ENCODE measurements around the genes EBF3 and PWWP2B.

DNA sequence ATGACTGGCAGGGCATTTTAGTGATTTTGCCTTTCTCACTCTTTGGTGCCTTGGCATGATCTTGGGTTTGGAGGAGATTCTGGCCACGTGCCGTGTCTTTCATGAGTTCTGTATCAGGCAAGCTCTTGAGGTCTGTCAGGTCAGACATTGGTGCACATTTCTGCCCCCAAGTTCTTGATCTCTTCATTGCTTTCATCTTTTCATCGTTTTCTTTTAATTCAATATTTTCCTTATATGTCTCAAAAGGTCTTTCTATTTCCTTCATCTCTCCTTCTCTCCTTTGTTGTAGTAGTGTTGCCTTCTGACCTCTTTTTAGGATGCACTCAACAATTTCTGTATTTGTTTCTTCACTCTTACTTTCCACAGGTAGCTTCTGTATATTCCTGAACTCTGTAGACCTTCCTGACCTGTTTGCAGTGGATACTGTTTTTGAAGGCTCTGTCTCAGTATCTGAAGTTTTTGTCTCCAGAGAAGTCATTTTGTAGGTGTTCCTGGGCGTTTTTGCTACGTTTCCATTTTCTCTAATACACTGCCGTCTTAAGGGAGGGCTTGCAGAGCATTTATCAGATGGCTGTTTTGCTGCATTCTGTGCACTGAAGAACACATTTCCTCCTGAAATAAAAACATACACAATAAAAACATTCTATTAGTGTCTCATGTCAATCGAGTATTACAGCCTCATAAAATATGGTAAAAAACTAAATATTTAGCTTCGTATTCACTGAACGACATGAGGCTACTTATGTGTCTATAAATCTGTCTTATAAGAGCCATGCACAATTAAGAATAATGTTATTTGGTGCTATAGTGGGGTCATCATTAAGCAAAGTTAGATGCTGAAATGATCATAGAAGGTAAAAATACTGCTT, 17.2 kb downstream of the MKI67 start:
- RRBS = no CpG with 5 or more reads among the region's 9 CpGs

- RRBS = 3% methylated on average over 7 of the region's 28 CpGs
Measured at GRCh38 chr10:128212008-128212663, 85.9 kb upstream of the MKI67 start.

DNA sequence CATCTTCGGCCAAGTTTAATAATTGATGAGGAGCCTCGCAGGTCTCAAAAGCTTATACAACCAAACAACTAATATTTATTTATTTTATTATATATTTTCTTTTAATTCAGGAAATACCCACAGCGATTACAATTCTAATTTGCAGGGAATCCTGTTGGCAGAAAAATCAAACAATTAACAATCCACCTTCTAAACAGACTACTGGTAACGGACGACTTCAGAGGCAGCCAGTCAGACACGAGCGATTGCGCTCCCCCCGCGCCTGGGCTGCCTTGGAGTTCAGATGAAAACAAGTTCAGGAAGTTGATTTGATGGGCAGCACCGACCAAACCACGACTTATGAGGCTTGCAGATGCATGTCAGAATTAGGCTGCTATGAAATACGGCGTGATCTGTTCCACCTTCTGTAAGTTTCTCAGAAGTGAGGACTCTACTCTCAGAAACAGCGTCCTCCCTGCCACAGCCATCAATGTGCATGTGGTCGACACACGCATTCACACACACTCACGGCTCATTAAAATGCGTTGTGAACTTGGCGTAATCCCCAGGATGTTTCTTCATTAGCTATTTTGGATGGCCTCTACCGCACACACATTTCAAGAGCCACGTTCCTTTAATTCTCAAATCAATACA, 431.7 kb upstream of the MGMT start:
- RRBS = no CpG with 5 or more reads among the region's 22 CpGs

- RRBS = no CpG with 5 or more reads among the region's 14 CpGs
Measured at GRCh38 chr10:129331676-129332175, 135.3 kb upstream of the MGMT start.

DNA sequence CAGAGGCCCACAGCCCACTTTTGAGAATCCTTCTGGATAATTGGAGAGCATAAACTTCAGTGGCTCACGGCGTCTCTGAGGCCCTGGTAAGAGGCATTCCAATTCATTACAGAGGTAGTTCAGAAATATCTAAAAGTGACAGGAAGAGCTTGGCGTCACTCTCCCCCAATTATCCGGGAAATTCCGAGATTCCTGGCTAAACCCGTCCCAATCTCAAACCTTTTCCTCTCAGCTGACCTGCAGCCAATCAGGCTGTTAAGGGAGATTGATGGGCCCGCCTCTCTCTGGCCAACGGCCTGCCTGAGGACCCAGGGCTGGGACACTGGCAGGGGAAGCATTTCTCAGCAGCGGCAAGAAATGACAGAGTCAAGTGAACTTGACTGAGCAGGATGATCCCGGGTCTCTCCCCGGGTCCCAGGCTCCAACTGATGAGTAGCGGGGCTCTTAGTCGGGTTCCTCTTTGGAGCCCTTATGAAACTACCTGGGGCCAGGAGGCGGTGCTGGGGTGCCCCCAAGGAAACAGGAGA, 72.3 kb downstream of the EBF3 start:
- RRBS = no CpG with 5 or more reads among the region's 14 CpGs

DNA sequence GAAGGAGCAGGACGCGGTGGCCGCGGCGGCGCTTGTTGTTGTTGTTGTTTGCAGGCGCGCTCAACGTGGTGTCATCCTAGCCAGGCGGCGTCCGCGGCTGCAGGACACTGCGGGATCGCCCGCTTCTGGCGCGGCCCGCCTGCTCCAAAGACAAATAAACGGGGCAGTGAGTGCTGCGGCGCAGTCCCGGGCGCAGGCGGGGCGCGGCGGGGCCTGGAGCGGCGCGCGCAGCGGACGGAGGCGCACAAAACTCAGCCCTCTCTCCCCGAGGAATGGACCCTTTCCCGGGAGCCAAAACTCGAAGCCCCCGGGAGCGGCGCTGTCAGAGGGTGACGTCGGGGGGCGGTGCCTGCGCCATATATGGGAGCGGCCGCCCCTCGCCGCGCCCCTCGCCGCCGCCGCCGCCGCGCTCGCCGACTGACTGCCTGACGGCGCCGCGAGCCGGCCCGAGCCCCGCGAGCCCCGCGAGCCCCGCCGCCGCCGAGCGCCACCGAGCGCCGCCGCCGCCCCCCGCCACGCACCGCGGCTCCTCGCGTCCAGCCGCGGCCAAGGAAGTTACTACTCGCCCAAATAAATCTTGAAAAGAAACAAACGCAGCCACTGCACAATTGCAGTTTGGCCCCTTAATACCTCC, at the start of gene EBF3:
TSS of gene EBF3 (minus strand) at position 274 of the 634 bp plus-strand sequence.
- RRBS = under 1% methylated on average over 9 of the region's 89 CpGs

DNA sequence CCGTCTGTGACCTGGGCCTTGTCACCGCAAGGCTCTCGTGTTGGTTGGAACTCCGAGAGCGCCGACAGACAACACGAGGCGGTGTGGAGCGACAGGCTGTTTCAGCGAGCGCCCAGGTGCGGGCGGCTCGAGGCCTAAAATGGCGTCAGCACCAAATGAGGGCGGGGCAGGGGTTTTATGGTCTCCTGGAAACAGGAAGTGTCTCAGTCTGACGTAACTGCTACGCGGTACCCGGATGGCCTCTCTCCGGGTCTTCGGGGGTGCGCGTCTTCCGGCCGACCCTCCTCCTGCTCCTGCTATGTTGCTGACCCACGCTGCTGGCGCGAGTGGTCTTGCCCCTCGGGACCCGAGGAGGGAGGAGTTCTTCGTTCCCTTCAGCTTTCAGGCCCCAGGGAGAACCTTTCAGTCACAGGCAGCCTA, 77.1 kb downstream of the GLRX3 start:
- RRBS = no CpG with 5 or more reads among the region's 32 CpGs

DNA sequence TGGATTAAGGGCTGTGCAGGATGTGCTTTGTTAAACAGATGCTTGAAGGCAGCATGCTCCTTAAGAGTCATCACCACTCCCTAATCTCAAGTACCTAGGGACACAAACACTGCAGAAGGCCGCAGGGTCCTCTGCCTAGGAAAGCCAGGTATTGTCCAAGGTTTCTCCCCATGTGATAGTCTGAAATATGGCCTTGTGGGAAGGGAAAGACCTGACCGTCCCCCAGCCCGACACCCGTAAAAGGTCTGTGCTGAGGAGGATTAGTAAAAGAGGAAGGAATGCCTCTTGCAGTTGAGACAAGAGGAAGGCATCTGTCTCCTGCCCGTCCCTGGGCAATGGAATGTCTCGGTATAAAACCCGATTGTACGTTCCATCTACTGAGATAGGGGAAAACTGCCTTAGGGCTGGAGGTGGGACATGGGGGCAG, 492.0 kb downstream of the GLRX3 start:
- RRBS = no CpG with 5 or more reads among the region's 8 CpGs

DNA sequence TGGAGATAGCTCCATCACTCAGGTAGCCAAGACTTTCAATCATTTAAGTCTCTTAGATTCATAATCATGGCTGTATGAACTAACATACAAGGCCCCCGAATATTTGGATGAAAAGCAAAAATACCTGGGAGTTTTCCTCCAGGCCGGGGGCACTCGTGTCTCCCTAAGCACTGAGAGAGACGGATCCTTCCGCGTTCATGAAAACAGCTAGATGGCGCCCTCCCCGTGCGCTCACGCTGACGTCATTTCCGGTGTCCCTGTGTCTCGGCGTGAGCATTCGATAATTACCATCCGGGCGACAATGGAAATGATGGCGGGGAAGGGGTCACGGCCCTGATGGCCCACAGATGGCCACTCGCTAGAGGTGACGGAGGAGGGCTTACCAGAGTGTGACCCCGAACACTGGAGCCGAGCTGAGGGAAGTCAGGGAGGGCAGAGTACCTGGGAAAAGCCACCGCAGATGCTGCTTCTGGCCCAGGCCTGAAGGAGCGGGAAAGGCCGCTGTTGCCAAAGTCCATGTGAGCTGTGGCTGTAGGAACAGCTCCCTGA, 223.0 kb downstream of the TCERG1L start:
- RRBS = 11% methylated on average over 8 of the region's 26 CpGs

- RRBS = no CpG with 5 or more reads among the region's 4 CpGs
Measured at GRCh38 chr10:131734186-131734484, 166.7 kb upstream of the PPP2R2D start.

DNA sequence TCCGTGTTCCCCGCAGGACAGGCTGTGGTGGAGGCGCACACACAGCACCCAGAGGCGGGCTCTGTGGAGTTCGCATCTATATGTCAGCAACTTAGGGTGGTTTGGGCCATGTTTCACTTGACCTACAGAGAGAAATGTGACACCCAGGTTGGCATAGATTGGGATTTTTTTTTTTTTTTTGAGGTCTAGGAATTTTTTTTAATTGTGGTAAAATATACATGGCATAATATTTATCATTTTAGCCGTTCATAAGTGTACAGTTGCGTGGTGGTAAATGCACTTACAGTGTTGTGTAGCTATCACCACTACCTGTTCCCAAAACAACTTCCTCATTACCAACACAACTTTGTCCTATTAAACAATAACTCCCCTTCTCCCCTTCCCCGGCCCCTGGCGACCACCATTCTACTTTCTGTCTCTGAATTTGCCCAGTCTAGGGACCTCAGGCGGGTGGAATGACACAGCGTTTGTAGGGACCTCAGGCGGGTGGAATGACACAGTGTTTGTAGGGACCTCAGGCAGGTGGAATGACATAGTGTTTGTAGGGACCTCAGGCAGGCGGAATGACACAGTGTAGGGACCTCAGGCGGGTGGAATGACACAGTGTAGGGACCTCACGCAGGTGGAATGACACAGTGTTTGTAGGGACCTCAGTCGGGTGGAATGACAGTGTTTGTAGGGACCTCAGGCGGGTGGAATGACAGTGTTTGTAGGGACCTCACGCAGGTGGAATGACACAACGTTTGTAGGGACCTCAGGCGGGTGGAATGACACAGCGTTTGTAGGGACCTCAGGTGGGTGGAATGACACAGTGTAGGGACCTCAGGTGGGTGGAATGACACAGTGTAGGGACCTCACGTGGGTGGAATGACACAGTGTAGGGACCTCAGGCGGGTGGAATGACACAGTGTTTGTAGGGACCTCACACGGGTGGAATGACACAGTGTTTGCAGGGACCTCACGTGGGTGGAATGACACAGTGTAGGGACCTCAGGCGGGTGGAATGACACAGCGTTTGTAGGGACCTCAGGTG, 15.7 kb downstream of the PPP2R2D start:
- RRBS = no CpG with 5 or more reads among the region's 27 CpGs

GRCh38 chr10:131919161-131920003, 18.6 kb downstream of the PPP2R2D start:
- RRBS = no CpG with 5 or more reads among the region's 29 CpGs

- RRBS = no CpG with 5 or more reads among the region's 7 CpGs
Measured at GRCh38 chr10:131975618-131975980, 6.1 kb downstream of the BNIP3 start.

- RRBS = no CpG with 5 or more reads among the region's 9 CpGs
Measured at GRCh38 chr10:132001596-132002532, 20.1 kb upstream of the BNIP3 start.

DNA sequence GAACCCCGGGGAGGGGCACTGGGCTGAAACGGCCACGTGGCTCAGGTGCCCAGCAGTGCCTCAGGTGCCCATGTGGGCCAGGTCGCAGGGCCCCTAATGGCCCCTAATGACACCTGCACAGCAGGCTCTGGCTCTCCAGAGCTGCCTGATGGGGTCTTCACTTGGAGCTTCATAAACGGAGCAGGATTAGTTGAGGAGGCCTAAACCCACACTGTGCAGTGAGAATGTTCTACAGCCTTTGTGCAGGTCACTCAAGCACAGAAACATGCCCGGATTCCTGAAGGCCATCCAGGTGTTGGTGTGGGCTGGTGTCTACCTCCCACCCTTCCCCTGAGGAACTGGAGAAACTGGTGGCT, 32.8 kb upstream of the DPYSL4 start:
- RRBS = 70% methylated on average over 1 of the region's 6 CpGs

- RRBS = 6% methylated on average over 38 of the region's 114 CpGs
Measured at GRCh38 chr10:132308025-132309327, 726 bp upstream of the STK32C start.

DNA sequence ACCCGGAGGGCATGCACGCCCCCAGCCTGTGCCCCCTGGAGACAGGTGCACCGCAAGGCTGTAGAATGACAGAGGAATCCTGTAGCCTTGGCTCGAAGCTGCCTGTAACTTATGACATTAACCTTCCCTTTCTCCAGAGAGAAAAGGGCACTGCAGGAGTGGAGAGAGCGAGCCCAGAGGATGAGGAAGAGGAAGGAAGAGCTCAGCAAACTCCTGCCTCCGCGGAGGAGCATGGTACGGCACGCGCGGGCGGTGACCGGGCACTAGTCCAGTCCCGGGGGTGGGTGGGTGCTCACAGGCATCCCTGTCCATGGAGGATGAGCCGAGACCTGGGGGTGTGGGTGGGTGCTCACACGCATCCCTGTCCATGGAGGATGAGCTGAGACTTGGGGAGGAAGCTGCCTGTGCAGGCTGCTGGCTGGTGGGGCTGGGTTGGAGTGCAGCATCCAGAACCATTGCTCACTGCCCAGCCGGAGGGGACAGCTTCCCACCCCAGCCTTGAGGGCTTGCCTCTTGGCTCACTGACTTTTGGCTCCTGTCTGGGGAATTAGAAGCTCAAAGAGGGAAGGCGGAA, 23.7 kb downstream of the LRRC27 start:
- RRBS = no CpG with 5 or more reads among the region's 18 CpGs

- RRBS = 2% methylated on average over 23 of the region's 139 CpGs
Measured at GRCh38 chr10:132396900-132397974, at the start of gene PWWP2B. Gene PWWP2B (plus strand): TSS chr10:132397200.

DNA sequence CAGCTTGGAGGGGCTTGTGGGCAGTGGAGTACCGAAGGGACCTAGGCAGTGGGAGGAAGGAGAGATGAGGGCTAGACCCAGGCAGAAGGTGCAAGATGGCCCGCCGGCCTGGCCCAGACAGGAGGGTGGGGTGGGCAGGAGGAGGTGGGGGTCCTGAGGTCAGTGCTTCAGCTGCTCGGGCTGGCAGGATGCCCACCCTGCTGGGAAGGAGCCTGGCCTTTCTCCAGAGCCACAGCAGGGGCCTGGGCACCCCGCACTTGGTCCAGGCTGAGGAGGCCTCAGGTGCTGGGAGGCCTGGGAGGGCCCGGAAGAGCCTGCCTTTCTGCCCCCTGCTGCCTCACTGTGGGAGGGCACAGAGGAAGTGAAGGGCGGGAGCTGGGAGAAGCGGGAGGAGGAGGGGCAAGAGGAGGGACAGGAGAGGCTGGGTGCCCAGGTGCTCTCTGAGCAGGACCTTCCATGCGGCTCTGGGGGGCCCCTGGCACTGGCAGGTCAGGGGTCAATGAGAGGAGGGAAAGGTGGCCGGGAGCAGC, 49.7 kb downstream of the PWWP2B start:
- RRBS = no CpG with 5 or more reads among the region's 10 CpGs

DNA sequence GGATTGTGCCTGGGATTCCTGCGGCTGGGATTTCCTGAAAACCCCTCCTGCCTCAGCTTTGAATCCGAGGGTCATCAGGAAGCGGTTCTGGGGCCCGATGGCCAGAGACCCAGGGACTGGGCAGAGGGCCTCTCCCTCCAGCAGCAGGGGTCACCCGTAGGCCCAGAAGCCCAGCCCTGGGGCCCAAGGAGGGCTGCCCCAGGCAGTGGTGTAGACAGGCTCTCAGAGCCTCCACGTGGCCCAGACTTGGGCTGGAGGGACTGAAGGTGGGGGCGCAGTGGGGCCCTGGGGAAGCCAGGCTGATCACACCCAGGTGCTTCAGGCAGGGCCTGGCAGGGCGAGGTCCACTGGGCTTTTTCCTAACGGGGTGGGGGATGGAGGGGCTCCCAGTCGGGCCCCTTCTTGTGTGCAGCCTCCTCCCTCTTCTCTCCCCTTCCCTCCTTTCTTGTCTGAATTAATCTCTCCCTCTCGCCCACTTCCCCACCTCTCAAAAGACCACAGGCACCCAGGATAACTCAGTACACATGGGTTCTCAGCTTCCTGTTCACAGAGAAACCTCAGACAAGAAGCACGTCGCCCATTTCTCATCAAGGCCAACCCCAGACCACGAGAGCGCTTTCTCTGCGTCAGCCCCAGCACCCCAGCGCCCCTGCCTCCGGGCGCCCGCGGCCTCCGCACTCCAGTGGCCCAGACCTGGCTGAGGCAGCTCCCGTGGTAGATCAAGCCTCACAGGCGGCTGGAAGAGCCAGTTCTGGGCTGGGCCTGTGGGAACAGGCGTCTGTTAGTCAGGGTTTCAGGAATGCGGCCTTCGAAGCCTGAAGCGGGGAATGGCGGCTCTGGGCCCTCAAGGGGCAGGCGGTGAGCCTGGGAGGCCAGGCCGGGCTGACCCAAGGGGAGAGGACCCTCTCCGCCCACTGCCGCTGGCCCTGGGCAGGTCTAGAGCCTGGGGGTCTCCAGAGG, 50.5 kb downstream of the PWWP2B start:
- RRBS = 27% methylated on average over 2 of the region's 33 CpGs

Measured in AG09309 (cell line).